Hematopoietic multipotent progenitor cell (in vitro differentiated cells): ENCODE measurements around the gene C2orf76.

DNA sequence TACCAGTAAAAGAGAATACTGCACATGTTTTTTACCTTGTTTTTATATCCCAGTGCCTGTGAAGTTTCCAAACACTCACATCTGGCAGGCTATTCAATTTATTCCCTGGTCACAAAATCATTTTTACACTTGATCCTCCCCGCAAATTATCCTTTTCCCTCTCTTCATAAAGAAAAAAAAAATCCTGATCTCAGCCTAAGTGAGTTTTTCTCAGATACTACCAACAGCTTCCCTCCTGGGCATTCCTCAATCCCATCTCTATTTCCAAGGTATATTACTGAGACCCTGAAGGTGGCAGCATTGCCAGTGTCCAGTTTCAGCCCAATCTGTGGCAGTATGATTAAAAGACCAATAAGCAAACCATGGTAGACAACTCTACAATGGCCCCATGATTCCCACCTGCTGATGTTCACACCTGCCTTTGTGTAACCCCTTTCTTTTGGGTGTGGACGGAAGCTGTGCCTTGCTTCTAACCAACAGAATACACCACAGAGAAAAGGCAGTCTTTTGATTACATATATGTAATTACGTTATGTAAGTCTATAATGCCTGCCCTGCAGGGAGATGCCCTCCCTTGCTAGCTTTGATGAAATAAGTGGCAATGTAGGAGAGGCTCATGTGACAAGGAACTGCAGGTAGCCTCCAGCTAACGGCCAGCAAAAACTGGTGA, 45.1 kb downstream of the CCDC93 start:
- CAGE, long polyA plus RNA, result no peak

DNA sequence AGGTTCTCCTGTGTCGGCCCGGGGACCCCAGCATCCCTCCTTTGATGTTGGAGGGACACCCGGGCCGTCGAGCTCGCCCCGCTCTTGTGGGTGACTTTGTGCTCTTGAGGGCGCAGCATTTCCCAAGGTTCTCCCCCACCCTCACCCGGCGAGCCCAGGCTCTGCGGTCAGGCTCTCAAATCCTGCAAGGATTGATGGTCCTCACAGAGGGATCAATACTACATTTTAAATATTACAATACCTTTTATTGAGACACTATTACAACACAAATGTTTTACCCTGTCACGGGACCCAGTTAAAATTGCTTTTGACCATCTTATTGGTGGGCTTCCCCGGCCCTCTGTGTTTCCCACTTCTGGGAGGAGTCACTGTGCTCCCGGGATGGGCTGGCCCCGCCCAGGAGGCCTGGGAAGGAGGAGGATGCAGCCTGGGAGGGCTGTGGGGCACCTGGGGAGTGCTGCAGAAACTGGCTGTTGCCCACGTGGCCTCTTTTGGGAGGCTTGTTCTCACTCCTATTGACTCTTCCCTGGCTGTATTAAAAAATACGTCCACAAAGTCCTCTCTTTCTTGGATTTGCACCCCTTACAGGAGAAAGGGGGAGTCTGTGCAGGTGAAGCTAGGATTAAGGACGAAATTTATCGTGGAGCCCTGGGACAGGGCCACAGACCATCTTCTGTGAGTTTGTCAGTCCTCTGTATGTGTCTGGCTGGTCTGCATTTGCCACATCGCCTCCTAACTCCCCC, 222.7 kb downstream of the INSIG2 start:
- CAGE, long polyA plus RNA, result no peak

GRCh38 chr2:118989336-118989821, 47.4 kb downstream of the MARCO start:
- CAGE, long polyA plus RNA, result no peak

DNA sequence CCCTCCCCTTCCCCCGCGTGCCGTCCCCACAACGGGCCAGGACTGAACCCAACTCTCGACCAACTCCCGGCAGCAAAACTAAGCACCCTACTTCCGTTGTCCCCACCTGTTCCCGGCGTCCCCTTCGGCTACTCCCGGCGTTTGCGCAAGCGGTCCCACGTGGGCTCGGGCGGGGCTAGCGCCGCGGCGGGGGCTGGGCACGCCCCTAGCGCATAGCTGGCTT, at the start of gene C2orf76:
Gene C2orf76, minus strand, starts transcription at position 151 of the 223 bp plus-strand sequence.
- CAGE, long polyA plus RNA, result no peak

DNA sequence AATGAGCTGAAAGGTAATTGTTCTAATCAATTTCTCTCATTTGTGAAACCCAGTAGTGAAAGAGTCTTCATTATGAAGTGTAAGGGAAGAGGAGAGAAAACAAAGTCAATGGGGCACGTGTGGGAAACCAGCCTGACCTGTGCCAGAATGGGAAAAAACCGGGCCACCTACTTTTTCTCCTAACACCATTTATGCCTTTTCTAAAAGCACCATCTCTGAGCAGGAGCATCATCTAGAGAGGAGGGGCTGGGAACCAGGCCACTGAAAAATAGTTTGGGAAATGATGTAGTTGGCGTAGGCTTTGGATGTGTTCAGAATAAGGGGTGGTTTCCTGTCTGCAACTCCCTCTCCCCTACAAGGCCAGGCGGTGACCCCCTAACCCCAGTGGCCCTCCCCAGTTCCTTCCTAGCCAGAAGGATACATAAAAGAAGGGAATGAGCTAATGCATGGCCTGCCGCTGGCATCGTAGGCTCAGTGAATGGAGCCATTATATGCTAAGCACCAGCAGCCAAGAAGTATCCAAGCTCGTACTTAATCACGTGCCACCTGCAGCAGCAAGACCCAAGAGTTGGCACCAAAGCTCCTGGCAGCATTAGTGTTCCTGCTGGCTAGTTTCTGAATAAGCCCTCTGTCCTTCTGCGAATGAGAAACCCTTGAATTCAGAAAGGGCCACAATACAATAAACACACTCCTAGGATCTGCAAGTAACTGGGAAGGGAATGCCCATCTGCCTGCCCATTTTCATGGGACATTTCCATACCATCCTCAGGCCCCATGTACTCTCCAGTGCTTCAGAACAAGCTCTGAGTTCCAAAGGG, 4.2 kb downstream of the DBI start:
- CAGE, long polyA plus RNA, result no peak

- CAGE, long polyA plus RNA, result no peak
Observed at GRCh38 chr2:119387206-119388127, 20.7 kb downstream of the DBI start.

DNA sequence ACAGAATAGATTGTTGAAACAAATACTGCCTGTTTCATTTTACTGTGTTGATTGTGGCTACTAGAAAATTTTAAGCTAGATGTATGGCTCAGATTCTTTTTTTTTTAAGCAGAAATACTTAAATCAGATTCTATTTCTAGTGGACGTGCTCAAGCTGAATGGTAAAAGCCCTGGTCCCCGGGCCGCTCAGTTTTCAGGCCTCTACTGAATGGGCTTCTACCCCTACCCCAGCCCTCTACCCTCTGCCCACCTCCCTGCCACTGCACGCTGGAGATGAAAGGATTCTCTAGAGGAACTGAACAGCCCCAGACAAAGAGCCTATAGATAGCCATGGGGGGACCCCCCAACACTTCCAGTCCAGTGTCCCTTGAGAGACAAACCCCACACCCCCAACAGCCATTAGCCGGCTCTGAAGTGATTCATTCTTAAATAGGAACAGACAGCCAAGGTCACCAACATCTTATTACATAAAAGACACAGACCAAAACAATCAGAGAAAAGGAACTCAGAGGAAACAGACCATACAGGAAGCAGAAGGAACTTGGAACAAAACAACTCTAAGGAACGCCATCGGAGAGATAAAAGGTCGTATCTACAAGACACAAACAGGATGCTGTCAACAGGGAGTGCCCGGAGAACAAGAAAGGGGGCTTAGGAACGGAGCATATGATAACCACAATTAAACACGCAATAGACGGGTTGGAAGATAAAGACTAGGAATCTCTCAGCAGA, 23.5 kb downstream of the TMEM37 start:
- CAGE, long polyA plus RNA, result no peak

DNA sequence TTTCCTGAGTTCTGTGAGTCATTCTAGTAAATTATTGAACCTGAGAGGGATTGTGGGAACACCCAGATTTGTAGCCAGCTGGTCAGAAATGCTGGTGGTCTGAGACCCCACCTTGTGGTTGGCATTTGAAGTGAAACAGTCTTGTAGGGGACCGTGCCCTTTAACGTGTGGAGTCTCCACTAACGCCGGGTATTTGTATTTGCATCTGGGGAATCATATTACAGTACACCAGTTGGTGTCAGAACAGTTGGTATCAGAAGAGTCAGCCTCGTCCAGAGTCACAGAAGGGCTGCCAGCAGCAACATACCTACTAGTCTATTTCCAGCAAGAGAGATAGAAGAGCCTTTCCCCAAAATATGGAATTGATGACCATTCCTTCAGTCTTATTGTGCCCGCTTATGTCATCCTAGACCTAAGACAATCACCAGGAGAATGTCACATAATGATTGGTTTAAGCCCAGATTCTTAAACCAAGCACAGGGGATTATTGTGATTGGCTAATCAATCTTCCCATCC, 38.2 kb upstream of the PTPN4 start:
- CAGE, long polyA plus RNA, result no peak

DNA sequence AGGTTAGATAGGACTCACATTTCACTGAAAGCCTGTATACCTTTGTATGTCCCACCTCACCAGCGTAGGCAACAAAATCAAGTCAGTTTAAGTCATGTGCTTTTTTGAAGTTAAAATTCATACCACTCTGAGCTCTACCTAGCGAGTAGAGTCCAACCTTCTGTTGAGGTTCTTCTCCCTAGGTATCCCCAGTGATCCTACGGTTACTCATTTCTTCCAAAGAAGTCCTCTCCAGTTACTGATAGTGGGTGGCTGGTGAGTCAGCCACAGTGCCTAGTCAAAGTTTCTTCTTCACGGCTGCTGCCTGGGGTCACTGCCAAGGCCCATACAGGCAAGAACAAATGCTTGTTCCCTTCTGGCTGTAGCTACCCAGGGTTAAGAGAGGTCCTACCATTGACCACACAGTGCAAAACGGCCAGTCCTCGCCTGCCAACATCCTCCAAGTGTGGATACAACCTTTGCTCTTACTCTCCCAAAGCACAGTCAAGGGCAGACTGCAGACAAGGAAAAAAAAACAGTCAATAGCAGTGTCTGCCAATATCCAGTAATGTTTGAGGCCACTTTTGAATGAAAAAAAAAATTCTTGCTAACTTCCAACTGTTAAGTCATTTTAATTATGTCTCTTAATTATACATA, 2.9 kb upstream of the PTPN4 start:
- CAGE, long polyA plus RNA, result no peak

- CAGE, long polyA plus RNA, result no peak
Observed at GRCh38 chr2:119760617-119761553, 1.2 kb downstream of the PTPN4 start.

DNA sequence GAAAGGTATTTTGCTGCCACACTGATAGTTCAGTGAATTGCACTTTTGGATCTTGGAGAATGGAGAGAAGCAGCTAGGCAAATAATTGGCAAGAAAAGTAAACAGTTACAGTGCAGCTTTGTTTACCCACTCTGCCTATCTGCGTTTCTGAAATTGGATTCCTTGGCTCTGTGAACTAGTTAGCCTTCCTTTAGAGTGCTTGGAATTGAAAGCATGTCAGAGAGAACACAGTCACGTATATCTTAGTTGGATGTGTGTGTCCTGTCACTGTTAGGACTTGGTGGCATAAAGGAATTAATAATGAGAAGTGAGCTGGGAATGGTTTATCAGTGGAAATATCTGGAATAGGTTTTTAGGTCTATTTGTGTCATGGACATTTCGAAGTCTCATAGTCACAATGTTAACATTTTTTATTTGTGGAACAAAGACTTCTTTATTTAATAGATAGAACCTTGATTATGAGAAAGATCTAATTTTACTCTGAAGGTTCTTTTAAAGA, 54.4 kb downstream of the EPB41L5 start:
- CAGE, long polyA plus RNA, result no peak

GRCh38 chr2:120156170-120156507, 67.1 kb downstream of the TMEM185B start:
- CAGE, long polyA plus RNA, result no peak

- CAGE, long polyA plus RNA, result no peak
Observed at GRCh38 chr2:120313615-120314138, 32.3 kb upstream of the INHBB start.

DNA sequence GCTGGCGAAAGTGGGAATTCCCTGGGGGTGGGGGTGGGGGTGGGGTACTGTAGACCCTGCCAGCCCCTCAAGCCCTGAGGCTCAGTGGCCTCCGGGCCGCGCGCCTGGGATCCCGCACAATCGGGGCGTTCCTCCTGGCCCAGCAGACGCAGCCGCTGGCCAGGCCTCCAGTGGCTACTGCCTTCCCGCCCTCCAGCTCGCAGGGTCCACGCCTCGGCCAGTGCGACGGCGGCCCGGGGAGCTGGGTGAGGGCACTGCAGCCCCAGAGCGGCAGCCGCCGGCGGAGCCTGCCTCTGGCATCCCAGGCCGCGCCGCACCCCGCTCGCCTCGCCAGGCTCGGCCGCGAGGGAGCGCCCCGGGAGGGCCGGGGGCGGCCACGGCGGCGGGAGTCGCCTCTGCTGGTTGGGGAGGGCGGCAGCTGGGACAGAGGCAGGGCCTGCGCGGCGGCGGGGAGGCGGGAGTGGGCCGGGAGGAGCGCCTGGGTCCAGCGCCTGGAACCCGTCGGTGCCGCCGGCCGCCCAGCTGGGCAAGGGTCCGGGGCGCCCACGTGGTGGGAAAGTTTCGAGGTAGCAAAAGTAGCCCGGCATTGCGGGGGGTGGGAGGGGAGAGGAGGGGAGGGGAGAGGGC, 1.7 kb upstream of the INHBB start:
- CAGE, long polyA plus RNA, result no peak

DNA sequence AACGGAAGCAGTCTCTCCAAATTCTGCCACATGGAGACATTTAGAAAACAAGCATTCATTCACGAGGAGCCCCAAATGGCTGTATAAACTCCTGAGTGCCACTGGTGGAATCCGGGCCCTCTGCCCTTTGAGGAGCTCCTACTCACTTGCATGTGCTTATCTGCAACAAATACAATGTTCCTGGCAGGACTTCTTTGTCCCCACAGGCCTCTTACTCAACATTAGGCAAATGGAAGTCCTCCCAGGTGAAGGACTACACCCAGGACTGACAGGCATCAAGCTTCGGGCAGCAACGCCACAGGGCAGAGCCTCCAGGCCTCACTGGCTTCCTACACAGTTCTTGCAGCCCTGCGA, 187.1 kb upstream of the GLI2 start:
- CAGE, long polyA plus RNA, result no peak

DNA sequence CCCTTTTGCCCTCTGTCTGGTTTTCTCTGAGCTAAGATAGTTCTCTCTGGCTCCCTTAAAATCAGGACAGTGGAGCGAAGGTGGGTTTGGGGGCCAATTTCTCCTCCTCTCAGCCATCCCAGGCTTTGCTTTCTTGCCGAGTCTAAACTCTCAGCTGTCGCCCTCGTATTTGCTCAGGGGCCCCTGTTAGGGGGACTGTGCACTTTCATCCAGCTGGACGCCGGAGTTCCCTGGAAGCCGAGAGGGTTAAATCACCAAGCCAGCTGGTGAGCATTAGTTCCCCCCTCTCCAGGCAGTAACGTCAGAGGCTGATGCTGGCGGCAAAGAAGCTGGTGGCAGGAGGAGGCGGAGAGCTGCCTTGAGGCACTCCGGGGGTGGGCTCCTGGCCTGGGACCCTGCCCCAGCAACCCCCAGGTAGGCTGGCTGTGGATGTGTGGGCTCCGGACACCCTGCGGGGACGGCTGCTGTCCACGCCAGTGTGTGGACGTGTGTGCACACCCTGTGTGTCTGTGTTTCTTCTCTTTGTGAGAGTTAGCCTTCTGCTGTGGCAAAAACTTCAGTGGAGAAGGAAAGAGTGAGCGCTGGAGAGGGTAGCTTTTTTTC, 84.6 kb downstream of the GLI2 start:
- CAGE, long polyA plus RNA, result no peak

DNA sequence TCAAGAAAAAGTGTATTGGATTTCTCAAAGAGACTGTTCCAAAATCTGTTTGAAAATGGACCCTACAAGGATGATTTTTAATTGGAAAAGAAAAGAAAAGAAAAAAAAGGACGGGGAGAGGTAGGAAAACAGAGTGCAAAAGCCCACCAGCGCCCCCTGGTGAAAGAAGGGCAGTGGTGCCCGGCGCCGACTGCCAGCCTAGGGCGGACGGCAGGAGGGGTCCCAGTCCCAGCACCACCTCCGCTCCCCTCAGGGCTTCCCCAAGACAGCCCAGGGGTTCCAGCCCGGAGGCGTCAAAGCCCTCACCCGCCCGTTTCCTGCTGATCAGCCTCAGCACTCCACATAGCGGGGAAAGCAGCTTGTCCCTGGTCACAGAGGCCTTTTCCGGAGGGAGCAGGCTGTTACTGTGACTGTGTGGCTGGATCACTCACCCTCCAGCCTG, 214.0 kb downstream of the TFCP2L1 start:
- CAGE, long polyA plus RNA, result no peak

- CAGE, long polyA plus RNA, result no peak
Observed at GRCh38 chr2:121284111-121285055, 619 bp downstream of the TFCP2L1 start.

DNA sequence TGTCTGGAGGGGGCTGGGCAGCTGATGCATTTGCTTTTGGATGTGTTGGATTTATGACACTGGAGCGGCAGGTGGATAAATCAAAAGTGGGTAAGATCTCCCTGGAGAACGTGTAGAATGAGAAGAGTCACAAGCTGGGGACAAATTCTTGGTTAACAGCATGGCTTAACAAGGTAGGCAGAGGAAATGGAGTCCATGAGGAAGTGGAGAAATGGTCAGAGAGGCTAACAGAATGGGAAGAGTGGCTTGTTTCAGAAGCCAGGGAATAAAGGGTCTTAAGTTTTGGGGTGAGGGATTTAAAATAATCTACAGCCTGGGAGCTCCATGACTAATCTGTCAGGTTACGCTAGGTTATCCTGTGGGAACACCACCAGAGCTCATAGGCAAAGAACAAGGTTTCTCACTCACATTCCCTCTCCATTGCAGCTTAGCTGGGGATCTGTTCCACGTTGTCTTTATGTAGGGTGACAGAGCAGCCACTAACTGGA, 12.8 kb downstream of the TSN start:
- CAGE, long polyA plus RNA, result no peak

DNA sequence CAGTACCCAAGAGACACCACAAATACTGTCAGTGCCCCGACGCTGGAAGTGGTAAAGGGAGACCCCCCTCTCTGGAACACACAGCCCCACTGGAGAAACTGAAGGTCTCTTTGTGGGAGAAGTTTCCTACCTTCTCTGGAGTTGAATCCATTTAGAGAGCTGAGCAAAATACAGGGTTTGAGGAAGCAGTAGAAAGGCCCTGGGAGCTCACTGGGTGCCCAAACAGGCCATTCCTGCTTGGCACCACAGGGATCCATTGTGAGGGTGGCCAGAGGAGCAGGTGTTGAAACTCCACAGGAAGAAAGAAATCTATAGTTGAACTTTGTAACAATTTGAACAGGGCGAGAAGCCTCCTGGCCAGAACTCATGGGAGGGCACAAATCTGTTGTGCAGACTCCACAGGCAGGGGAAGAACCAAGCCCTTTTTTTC, 1052.8 kb downstream of the TSN start:
- CAGE, long polyA plus RNA, result no peak